AG08470 (cell line): ENCODE measurements around the genes ETV3L, FCRL5, PYHIN1 and PYDC5.

DNA sequence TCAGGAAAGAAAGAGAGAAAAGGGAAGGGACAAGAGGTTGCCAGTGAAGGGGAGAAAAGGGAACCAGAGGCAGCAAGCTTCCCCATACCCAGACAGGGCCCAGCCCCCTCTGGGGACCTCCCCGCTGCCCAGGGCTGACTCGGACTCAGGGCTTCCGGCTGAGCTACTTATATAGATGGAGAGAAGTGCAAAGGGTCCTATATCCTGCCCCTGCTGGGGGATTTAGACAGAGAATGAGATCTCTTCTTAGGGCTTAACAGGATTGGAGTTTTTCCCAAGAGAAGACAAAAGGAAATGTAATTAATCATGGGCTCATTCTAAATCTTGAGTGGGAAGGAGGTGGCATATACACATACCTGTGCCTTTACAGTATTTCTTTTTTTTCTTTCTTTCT, at the start of gene ETV3L:
Gene ETV3L (minus strand): TSS at position 145 of the 394 bp plus-strand sequence.
- RRBS, result no CpG with 5 or more reads among the region's 3 CpGs

DNA sequence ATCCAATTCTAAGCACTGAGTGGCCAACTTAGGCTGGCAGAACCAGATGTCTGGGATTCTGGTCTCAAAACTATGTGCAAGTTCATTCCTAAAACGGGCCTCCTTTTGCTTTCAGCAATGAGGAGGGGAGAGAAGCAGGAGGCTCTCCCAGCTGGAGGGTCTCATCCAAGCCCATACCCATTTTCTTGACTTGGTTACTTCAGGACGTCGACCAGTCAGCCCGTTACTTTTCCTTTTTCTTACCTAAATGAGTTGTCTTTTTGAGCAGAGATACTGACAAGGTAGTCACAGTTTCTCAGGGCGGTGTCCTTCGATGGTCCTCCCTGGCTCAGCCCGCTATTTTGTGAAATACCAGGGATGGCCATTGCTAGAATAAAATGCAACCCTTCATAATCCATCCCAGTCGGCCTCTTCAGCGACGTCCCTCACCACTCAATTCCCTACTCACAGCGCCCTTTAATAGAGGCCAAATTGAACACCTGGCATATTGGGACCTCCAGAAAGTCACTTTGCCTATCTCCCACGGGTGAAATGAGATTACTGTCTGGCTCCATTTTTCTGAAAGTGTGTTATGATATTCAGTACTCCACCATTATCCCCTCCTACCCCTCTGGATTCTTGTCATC, 18.2 kb downstream of the ETV3 start:
- RRBS, result no CpG with 5 or more reads among the region's 12 CpGs

DNA sequence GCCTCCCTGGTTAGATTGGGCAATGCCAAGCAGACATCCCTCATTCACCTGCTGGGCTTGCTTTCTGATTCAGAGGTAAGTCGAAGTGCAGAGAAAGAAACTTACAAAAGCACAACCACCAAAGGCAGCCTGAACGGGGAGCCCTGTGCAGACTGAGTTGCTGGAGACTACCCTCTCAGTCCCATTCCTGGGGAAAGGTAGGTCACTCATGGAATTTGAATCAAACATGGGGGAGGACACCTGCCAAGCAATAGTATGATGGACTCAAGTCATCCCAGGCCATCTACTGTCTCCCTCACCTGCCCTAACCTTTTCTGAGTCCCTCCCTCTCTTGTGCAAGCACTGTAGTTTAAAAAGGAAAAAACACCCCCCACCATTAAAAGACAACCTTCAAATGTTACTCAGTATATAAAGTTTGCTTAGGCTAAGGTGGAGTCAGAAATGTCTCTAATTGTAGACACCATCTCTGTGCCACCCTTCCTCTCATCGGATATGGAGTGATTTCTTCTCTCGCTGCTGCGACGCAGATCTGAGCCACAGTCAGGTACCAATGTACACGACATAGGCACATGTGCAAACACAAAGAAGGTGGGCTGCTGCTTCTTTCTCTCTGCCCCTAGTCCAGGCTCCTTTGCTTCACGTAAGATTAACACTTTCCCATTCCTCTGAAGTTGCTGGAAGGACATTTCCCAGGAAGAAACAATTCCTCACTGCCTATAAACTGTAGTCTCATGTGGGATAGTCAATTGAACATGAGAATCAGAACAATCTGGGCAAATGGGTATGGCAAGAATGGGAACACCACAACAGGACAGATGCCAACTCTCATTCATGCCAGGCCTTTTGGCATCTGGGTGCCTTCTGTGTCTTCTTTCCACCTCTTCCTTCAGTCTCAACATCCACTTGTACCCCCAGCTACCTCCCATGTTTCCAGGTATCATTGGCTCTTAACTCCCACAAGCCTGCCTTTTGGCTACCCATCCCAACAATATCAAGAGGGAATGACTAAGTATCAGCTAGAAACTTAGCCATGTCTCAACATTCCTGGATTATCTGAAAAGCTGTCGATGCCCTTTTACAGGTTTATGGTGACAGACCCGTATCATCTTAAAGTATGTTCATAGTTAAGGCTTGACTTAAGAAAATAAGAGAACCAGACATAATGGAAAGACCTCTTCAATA, 15.1 kb downstream of the ETV3 start:
- RRBS, result no CpG with 5 or more reads among the region's 10 CpGs

GRCh38 chr1:157136851-157138130, 904 bp downstream of the ETV3 start:
- RRBS, result 0% methylated on average over 1 of the region's 34 CpGs

- RRBS, result no CpG with 5 or more reads among the region's 3 CpGs
Measured at GRCh38 chr1:157139253-157139674, 1.1 kb upstream of the ETV3 start.

DNA sequence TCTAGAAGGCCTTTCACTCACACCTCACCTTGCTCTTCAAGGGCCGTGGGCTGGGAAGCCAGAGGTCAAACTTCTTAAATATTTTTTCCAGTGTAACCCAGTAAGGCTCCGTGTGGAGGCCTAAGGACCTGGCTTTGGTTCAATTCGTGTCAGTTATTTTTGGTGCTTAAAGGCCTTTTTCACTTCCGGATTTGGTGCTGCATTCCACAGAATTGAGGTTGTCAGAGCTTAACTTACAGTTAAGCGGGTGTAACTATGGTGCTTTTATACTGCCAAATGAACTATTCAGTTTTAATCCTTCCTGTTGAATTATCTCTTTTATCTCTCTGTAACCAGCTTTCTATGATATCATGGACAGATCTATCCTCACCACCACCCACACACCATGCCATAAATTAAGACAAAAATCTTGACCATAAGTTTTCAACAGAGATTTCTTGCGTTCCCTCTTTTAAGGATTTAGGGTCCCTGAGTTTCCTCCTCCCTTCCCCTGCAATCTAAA, 10.2 kb upstream of the ETV3 start:
- RRBS, result no CpG with 5 or more reads among the region's 6 CpGs

DNA sequence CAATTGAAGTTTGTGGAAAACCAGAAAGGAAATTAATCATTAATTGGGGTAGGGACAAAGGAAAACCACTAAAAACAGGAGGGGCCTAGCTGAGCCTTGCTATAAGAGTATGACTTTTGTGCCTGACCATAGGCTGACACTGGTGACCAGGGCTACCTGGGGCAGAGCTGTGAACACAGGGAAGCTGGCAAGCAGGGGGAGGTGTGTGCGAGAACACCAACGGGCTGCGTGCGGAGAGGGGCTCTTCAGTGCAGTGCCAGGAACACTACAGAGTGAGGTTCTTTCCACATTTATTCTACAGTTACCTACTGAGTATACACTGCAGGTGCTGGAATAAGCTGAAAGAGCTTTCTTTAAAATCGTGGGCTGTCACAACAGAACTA, 102.6 kb upstream of the ETV3 start:
- RRBS, result no CpG with 5 or more reads among the region's 5 CpGs

GRCh38 chr1:157497960-157498377, 54.3 kb downstream of the FCRL5 start:
- RRBS, result no CpG with 5 or more reads among the region's 1 CpG

GRCh38 chr1:157523989-157524602, 28.2 kb downstream of the FCRL5 start:
- RRBS, result no CpG with 5 or more reads among the region's 4 CpGs

DNA sequence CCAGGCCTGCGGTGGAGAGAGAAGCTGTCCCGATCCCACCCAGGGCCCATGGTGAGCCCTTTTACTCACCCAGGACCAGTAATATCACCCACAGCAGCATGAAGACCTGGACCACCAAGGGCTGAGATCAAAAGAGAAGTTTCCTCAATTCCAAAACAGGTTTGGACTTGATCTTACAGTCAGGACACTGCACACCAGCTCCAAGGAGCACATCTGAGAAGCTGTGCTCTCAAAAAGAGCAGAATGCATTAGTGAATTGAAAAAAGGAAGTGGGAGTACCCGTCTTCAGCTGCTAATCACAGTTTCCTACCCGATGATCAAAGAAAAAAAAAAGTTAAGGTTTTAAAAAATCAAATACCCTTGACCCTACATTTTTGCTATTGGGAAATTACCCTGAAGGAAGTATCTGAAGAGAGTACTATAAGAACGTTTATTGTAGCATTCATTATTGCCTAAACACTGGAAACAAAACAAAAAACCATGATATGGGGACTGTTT, at the start of gene FCRL5:
Gene FCRL5 (minus strand): TSS at position 253 of the 498 bp plus-strand sequence.
- RRBS, result no CpG with 5 or more reads among the region's 5 CpGs

DNA sequence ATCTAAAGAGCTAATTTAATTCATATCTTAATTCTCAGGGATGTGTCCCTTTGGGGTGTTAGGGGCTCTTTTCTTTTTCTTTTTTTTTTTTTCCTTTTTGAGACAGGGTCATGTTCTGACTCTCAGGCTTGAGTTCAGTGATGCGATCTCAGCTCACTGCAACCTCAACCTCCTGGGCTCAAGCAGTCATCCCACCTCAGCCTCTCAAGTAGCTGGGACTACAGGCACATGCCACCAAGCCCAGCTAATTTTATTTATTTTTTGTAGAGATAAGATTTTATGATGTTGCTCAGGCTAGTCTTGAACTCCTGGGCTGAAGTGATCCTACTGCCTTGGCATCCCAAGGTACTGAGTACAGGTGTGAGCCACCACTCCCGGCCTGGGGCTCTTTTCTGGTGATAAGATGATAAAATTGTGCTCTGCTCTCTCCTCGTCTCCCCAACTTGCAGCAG, 15.1 kb downstream of the FCRL1 start:
- RRBS, result no CpG with 5 or more reads among the region's 3 CpGs

DNA sequence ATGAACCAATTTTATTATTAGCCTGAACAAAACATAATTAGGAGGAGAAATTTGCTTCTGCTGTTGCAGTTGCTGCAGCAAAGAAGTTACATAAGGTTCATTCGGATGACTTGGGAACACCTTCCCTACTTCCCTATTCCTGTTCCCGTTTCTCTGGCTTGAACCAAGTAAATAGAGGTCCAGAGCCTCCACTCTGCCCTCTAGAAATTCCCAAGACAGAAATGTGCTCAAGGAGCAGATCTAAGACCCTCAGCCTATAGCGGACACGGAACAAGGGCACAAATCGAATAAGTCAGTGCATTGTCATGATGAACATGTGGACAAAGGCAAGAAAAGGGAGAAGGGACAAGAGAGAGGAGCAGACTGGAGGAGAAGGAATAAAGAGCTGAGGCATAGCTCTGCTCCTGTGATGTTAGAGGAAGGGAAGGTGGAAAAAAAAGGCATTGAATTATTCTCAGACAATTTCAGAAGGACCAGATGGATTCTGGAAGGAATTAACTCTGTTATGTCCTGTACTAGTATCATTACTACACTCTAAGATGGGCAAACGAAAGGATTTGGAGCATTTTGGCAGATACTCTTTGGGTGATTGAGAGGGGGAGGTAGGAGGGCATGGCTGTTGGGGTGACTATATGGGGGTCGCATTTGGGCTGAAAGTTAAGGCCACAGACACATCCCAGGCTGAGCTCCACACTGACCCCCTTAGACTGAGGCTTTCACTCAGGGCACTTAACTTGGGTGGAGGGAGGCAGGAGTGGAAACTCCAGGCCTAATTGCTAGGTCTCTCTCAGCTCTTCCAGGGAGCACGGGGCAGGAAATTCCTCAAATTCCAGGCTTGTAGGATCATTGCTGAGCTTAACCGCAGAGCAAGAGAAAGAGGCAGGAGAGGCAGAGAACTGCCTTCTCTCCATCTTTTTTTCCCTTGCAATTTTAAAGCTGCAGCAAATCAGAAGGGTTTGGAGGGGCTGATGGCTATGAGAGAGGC, 25.7 kb downstream of the KIRREL1 start:
- RRBS, result no CpG with 5 or more reads among the region's 9 CpGs

DNA sequence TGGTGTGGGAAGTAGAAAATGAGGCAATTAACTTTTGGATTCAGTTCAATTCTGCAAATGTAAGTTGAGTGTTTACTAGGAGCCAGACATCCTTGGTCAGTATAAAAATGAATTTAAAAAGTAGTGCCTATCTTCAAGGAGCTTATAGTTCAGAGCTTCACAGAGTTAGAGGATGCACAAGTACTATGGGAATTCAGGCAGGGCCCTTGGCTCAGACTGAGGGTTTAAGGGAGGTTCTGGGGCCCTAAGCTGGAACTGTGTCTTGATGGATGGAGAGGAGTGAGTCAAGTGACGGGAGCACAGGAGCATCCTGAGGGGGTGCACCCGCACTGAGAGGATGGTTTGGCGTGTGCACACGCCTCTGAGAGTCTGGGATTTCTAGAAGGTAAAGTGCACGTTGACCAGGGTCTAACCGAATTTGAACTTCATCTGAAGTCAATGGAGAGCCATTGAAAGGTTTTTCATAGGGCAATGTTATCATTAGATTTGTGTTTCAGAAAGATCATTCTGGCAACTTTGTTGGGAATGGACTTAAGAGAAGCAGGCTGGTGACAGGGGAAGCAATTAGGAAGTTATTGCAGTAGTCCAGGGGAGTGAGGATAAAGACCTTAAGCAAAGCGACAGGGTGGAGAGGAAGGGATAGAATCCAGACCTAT, 55.8 kb downstream of the KIRREL1 start:
- RRBS, result no CpG with 5 or more reads among the region's 7 CpGs

GRCh38 chr1:158185753-158186158, 5.1 kb downstream of the CD1D start:
- RRBS, result no CpG with 5 or more reads among the region's 3 CpGs

DNA sequence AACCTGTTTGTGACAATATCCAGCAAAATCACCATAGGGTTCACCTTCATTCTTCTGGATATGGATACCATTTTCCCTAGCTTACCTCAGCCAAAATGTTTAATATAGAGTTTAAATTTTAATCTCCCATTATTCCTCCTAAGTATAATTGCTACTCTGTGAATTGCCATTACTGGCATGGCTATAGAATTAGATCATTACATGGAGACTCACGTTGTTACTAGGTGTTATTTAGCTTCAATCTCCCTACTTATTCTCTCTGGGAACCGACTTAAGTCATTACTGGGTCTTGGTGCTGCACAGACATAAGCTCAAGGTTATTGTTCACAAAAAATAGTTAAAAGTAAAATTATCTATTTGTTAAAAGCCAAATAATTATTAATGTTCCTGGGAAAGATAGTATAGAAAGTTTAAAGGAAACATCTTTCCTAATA, 479 bp downstream of the SPTA1 start:
- RRBS, result no CpG with 5 or more reads among the region's 2 CpGs

GRCh38 chr1:158931085-158931661, at the start of gene PYHIN1:
Gene PYHIN1, plus strand, starts transcription at chr1:158931552.
- RRBS, result no CpG with 5 or more reads among the region's 3 CpGs

DNA sequence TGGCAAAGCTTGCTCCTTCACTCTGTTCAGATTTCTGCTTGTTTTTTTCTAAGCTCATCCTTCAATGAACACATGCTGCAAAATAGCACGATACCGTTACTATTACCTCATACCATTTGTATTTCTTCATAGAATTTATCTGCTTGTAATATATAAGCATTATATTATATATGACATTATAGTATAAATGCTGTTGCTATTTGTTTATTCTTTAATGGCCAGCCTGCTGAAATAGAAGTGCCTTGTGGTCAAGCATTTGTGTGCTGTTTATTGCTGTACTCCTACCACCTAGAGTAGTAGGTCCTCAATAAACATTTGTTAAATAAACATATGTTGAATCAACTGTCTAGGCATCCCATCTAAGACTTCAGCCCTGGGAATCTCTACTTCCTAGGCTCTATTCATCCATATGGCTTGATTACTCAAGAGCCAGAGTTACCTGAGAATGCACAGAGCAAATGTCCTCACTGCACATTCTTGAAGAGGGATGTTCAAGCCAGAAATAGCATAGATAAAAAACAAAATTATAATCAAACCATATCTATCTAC, at the start of gene PYDC5:
Gene PYDC5 (minus strand): TSS at position 300 of the 549 bp plus-strand sequence.
- RRBS, result no CpG with 5 or more reads among the region's 2 CpGs

GRCh38 chr1:159203961-159204660, 564 bp upstream of the ACKR1 start:
- RRBS, result no CpG with 5 or more reads among the region's 7 CpGs

DNA sequence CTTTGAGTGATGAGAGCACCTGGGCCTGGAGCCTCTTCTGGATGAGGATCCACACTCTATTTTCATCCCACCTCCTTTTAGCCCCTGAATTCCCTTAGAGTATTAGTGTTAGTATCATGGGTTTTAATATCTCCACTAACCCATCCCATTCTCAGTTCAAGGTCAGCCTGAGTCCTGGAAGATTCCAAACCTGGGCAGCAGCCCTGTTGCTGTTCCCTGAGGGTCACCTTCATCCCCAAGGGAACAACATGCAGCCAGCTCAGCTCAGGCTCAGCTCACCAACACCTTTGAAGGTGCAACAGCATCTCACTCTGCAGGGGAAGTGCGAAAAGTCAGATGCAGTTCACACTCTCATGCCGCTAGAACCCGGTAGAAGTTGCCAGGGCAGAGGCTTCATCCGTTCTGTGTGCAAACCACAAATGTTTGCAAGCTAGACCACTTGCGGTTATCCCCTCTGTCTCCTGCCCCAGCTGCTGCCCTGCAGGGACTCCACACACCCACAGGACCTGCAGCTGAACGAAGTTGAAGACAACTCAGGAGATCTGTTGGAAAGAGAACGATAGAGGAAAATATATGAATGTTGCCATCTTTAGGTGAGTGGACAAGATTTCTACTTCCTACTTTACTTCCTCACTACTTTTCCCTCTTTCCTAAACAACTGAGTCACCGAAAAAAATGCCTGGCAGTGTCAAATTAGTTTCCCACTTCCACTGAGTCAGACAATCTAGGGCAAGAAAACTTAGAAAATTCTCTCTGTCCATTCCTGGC, 2.0 kb upstream of the FCRL6 start:
- RRBS, result no CpG with 5 or more reads among the region's 8 CpGs